AG04449 (cell line): ENCODE measurements around a stretch of chr17.

DNA sequence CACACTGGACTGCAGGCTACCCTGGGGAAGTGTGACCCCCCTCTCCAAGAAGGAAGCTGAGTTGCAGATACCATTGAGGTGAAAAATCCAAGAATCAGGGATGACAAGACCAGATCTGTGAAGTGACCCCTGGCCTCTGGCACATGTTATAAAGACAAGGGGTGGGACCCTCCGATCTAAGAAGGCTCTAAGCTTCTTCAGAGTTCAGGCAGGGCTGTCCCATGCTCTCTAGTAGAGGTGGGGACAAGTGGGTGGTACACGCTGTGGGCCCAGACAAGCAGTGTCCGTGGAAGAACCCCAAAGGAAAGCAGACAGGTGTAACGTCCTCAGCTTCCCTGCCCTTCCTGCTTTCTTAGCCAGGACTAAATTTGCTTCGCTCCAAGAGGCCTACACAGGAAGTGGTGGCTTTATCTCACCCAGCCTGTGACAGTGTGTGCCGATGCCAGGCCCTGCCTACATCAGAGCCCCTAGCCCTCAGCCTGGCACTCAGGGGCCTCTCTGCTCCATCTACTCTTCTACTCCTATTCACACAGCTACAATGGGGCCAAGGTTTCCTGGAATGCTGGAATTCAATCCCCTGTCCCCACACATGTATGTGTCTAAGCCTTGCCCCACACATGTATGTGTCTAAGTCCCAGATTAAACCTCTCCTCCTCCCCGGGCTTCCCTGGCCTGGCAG is 8.4 kb downstream of the PGAP3 start:
- RRBS = 62% methylated on average over 1 of the region's 7 CpGs

DNA sequence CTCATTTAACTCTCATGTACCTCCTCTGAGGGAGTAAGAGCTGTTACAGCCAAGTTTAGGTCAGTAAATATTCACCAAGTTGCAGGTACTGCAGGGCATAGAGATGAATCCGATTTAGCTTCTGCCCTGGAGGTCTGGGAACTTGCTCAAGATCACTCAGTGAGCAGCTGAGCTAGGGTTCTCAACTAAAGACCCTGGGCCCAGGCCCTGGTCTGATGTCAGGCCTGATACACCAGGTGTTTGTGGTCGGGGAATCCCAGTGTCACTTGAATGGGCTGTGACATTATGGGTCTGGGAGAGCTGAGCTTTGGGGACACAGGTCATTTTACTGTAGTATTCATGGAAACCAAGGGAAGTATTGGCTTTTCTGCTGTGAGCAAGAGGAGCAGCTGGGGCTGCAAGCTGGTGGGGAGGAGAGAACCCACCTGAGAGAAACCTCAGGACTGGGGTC is 3.7 kb downstream of the ERBB2 start:
- RRBS = no CpG with 5 or more reads among the region's 2 CpGs

DNA sequence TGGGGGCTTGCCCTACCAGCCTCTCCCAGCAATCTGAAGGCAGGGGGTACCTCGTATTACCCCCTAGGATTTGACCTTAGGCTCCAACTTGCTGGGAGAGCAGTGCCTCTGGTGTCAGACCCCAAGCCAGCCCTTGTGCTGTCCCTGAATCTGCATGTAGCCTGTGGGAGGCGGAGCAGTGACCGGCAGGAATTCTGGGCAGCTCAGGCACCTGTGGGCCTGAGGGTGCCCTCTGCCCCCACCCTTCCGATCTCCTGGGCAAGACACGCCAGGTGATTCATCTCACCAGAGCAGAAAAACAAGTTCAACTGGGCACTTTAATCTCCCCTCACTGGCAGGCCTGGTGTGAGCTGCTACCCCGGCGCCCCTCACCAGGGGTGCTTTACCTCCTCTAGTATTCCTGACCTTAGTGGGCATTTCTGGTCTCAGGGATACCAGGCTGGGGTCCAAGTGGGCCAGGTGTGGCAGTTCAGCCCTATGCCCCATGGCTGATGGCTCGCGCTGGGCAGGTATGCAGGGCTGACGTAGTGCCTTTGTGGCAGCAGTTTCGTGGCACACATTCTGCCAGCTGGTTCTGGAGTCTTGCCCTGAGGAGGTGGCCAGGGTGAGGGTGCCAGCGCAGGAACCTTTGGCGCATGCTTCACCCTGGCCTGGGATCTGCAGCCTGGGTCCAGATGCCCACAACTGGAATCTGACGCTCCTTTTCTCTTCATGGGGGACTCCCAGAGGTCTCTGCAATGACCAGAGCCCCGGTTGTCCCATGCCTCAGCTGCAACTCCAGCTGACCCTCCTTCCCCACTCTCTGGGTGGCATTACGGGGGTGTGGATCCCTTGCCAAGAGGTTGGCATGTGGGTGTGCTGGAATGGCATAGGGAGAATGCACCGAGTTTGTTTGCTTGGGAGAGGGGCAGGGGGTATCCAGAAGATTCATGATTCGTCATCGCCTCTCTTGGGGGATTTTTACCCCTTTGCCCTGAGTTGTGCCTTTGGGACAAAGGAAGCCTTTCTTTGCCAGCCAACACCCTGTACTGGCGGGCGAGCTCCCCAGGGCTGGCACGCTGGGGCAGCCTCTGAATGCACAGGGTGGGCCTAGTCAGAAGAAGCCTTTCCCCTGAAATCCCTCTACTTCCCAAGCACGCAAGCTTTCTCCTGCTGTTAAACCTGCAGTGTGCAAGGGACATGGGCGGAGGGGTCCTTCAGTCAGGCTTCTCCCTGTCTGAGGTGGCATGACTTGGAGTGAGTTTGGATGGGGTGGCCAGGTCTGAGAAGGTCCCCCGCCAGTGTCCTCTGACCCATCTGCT is 6.3 kb downstream of the ERBB2 start:
- RRBS = no CpG with 5 or more reads among the region's 25 CpGs

- RRBS = no CpG with 5 or more reads among the region's 6 CpGs
Observed at GRCh38 chr17:39713675-39713875, 13.7 kb downstream of the ERBB2 start.

GRCh38 chr17:39939972-39940434 is 12.5 kb downstream of the LRRC3C start:
- RRBS = no CpG with 5 or more reads among the region's 5 CpGs

- RRBS = no CpG with 5 or more reads among the region's 8 CpGs
Observed at GRCh38 chr17:39948949-39949558, 13.8 kb upstream of the GSDMA start.

DNA sequence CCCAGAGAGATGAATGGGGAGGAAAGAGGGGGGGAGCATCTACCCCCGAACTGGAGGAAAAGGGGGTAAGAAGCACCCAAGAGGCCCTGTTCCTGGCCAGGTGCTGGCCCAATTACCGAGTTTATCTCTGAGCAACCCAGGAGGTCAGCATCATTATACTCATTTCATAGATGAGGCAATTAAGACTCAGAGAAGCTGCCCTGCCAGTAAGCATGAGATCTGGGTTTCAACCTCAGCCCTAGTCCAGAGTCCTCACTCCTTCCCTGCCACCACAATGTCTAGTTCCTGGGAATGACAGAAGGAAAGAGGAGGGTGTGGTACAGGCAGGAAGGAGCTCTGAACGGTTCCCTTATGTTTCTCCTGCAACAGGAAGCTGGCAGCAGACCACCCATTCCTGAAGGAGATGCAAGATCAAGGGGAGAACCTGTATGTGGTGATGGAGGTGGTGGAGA is 7.3 kb downstream of the GSDMA start:
- RRBS = no CpG with 5 or more reads among the region's 3 CpGs

DNA sequence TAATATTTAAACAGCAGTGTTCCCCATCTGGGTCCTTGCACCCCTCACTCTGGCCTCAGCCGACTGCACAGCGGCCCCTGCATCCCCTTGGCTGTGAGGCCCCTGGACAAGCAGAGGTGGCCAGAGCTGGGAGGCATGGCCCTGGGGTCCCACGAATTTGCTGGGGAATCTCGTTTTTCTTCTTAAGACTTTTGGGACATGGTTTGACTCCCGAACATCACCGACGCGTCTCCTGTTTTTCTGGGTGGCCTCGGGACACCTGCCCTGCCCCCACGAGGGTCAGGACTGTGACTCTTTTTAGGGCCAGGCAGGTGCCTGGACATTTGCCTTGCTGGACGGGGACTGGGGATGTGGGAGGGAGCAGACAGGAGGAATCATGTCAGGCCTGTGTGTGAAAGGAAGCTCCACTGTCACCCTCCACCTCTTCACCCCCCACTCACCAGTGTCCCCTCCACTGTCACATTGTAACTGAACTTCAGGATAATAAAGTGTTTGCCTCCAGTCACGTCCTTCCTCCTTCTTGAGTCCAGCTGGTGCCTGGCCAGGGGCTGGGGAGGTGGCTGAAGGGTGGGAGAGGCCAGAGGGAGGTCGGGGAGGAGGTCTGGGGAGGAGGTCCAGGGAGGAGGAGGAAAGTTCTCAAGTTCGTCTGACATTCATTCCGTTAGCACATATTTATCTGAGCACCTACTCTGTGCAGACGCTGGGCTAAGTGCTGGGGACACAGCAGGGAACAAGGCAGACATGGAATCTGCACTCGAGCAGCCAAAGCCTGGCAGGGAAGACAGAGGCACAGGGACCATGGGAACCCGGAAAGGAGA is 2.3 kb downstream of the CSF3 start:
- RRBS = no CpG with 5 or more reads among the region's 18 CpGs

GRCh38 chr17:40018511-40018717 is 3.2 kb downstream of the CSF3 start:
- RRBS = no CpG with 5 or more reads among the region's 5 CpGs

DNA sequence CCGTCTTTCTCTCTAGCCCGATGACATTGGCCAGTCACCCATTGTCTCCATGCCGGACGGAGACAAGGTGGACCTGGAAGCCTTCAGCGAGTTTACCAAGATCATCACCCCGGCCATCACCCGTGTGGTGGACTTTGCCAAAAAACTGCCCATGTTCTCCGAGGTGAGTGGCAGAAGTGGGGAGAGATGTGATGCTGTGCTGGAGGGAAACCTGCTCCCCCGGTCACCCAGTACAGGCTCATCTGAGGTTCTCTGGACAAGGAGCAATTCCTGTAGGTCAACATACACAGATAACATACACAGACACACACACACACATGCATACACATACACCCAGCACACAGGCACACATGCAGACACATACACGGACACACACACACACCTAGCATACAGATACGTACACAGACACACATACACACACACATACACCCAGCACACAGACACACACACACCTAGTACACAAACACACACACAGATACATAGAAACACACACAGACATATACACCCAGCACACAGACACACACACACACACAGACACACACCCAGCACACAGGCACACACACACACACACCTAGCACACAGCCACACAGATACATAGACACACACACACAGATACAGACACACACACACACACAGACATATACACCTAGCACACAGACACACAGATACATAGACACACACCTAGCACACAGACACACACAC is 13.5 kb downstream of the NR1D1 start:
- RRBS = no CpG with 5 or more reads among the region's 11 CpGs

GRCh38 chr17:40090173-40091081 is 10.0 kb downstream of the NR1D1 start:
- RRBS = no CpG with 5 or more reads among the region's 14 CpGs

DNA sequence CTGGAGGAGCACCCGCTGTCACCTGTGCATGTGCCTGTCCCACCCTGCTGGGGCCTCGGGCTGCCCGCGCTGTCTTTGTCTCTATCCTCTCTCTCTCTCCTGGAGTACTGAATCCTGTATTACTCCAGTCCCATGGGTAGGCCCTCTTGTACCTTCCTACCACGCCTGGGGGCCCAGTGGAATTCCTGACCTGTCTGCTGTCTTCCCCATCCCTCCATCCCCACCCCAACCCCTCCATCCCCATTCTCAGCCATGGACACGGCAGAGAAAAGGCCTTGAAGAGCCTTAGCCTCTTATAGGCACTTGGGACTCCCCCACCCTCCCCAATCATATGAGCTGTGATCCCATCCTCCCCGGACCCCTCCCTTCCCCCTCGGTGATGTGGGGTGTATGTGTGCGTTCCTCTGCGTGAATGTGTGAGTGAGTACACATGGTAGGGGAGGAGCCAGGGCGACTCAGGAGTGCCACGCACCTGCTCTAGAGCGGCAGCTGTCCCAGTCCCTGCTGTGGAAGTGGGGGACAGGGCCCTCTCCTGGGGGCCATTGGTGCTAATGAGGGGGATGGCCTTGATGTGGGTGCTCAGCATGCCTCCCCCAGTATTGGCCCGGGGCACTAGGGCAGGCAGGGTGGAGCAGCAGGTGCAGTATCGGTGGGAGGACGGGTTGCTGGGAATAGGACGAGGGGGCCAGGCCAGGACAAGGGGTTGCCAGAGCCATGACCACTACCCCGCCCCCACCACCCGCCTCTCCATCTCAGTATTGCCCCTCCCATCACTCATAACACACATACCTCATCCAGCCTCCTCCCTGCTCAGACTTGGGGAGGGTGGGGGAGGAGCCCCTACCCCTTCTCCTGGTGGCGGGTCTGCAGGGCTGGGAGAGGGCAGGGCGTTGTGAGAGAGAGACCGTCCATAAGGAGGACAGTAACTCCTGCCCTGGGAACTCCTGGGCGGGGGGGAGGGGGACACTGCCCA is 8.7 kb downstream of the NR1D1 start:
- RRBS = no CpG with 5 or more reads among the region's 23 CpGs

DNA sequence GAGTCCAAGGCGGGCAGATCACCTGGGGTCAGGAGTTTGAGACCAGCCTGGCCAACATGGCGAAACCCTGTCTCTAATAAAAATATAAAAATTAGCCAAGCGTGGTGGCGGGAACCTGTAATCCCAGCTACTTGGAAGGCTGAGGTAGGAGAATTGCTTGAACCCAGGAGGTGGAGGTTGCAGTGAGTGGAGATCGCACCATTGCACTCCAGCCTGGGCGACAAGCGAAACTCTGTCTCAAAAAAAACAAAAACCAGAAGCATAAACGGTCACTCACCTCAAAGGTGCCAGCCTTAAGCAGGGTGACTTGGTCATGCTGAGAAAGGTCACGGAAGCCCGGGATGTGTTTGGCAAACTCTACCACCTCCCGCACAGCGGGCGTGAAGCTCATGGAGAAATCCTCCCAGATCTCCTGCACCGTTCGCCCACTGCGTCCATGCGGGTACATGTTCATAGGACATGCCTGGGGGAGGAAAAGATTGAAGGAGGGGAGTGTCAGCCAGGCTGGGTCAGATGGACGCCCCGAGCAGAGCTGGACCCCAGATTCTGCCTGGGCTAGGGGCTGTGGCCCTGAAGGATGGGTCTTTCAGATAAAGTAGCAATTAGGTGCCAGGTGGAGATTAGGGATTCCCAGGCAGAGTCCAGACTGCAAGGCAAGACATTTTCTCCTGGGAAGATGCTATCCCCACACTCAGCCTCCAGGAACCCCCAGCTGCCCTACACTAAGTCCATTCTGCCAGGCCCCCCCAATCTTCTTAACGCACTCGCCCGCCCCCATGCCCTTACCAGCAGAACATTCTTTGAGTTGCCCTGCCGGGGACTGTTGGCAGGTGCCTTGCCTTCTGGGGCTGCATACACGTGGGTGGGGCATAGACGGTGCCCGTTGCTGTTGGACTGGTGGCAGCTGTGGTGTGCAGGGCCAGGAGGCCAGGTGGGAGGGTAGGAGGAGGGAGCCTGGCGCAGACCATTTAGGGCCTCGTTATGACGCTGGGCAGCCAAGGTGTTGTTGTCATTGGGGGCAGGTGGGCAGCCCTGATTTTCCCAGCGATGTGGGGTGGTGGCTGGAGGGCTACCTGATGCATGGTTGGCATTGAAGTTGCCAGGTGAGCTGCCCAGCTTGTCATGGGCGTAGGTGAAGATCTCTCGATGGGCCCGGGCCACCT is 5.3 kb downstream of the NR1D1 start:
- RRBS = 100% methylated on average over 1 of the region's 33 CpGs

DNA sequence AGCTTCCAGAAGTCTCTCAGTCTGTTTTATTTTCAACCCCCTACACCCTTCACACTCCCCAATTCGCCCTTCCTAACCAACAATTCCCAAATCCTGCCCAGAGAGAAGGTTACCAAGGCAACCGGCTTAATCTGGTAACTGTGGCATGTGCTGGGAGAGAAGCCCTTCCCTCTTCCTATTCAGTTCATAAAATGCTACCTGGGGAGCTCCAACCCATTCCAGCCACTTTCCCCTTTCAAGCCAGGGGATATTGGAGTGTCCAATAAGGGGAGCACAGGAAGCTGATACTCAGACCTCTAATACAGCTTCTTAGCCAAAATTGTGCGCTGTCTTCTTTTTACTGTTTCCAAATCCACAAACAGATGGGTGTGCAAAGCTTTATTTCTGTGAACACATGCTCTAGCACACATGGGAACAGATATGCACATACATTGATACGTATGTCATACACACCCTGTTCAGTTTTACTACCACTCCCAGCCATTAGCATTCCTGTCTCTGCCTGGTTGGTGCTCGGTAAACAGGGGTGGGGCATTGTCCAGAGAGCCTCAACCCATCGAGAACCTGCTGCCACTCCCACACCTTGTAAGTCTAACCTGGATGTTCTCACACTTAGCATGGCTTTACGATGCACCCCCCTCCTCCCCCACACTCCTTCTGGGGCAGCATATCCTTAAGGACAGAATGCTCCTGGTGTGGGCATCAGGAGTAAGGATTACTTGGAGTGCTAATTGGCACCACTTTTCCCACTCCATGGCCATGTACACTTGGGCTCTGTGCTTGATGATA is 1.1 kb upstream of the RAPGEFL1 start:
- RRBS = no CpG with 5 or more reads among the region's 7 CpGs

DNA sequence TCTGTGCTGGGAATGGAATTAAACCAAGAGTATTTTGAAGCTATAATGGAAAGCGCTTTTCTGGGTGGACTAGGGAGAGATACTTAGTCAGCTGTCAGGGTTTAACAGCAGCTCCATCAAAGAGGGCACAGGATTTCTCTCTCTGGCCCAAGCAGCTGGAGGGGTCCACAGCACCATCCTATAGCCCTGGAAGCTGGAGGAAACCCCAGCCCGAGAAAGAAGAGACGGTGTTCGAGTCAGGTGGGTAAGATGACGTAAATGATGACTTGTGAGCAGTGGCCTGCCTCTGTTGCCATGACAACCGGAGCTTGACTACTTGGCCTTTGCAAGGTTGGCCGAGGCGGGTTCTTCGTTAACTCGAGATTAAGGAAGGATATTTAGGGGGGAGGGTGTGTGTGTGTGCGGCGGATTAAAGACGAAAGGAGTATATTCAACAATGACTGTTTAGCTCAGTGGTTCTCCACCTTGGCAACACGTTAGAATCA is 531 bp upstream of the WIPF2 start:
- RRBS = no CpG with 5 or more reads among the region's 14 CpGs

- RRBS = no CpG with 5 or more reads among the region's 9 CpGs
Observed at GRCh38 chr17:40303193-40304161, 5.5 kb upstream of the RARA start.

DNA sequence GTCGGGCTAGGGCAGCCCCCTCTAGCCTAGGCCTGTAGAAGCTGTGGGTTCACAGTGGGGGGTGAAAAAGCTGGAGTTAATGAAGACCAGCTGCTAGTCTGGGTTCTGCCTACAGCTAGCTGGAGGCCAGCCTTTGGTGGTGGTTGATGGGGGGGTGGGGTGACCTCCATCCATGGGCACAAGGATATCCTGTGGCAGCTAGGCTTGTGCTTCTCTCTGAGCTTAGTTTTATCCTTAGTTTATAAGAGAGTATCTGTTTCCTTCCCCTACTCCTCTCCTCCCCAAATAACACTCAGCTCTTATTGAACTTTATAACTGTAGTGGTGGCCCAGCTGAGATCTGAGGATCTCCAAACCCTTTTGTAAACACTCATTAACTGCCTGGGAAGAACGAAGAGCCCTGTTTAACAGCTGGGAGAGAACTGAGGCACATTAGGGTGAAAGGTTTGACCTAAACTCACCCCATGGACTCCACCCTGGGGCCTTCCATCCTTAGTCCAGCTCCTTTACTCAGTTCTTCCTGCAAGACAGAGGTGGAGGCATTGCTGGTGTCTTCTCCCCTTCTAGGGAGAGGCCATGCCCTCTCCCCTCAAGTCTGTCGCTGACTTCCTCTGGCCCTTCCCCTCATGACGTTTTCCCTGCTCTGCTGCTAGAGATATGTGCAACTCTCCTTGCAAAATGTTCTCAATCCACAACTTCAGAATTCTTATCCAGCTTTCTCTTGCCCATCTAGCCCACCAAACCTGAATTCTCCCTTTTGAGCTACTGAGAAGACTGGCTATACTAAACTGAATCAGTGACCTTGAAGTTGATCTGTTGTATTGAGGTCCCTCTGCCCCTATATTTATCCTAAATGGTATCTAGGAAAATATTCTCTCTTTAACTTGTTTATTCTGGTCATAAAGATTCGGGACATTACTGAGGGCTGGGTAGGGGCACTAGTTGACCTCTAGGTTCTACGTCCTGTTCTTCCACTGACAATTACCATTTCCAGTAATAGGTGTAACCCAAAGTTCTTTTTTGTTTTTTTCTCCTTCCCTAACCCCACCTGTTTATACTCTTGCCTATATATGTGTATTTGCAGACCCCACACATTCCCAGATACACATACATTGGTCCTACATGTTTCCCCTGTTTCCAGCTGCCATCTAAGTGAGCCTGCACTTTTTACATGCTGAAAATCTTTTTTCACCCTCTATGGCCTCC is 1.1 kb upstream of the RARA start:
- RRBS = no CpG with 5 or more reads among the region's 6 CpGs

GRCh38 chr17:40355463-40356499 is 8.8 kb downstream of the GJD3 start:
- RRBS = 74% methylated on average over 14 of the region's 39 CpGs

DNA sequence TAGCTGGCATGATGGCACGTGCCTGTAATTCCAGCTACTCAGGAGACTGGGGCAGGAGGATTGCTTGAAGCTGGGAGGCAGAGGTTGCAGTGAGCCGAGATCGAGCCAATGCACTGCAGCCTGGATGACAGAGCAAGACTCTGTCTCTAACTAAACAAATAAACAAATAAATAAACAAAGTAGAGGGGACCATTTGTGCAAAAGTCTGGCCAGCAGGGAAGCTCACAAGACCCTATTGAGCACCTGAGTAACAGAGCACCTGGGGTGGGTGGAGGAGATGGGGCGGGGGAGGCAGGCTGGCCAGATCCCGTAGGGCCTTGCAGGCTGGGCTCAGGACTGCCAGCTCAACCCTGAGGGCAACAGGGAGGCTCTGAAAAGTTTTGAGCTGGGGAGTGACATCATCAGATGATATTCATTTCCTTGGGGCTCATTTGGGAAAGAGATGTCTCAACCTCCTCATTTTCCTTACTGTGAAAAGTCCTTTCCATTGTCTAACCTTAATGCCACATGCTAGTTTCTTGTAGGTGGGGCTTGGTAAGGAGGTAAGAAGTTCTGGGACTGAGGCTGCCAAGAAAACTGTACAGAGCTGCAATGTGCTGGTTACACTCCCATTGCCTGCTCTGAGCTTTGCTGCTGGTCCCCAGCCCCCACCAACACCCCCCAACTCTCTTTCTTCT is 3.8 kb downstream of the TNS4 start:
- RRBS = no CpG with 5 or more reads among the region's 5 CpGs